Camera-type eye (tissue), 1 donor: ENCODE data around the gene UPK3B.

DNA sequence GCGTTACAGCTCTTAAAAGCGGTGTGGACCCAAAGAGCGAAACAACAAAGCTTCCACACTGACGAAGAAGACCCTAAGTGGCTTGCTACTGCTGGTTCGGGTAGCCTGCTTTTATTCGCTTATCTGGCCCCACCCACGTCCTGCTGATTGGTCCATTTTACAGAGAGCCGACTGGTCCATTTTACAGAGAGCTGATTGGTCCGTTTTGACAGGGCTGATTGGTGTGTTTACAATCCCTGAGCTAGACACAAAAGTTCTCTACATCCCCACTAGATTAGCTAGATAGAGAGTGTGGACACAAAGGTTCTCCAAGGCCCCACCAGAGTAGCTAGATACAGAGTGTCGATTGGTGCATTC, 6.4 kb downstream of the HSPB1 start:
- RAMPAGE, long total RNA = no peak

- RAMPAGE, long total RNA = no peak
These were observed 14.8 kb downstream of the ZP3 start for GRCh38 chr7:76439605-76439971.

DNA sequence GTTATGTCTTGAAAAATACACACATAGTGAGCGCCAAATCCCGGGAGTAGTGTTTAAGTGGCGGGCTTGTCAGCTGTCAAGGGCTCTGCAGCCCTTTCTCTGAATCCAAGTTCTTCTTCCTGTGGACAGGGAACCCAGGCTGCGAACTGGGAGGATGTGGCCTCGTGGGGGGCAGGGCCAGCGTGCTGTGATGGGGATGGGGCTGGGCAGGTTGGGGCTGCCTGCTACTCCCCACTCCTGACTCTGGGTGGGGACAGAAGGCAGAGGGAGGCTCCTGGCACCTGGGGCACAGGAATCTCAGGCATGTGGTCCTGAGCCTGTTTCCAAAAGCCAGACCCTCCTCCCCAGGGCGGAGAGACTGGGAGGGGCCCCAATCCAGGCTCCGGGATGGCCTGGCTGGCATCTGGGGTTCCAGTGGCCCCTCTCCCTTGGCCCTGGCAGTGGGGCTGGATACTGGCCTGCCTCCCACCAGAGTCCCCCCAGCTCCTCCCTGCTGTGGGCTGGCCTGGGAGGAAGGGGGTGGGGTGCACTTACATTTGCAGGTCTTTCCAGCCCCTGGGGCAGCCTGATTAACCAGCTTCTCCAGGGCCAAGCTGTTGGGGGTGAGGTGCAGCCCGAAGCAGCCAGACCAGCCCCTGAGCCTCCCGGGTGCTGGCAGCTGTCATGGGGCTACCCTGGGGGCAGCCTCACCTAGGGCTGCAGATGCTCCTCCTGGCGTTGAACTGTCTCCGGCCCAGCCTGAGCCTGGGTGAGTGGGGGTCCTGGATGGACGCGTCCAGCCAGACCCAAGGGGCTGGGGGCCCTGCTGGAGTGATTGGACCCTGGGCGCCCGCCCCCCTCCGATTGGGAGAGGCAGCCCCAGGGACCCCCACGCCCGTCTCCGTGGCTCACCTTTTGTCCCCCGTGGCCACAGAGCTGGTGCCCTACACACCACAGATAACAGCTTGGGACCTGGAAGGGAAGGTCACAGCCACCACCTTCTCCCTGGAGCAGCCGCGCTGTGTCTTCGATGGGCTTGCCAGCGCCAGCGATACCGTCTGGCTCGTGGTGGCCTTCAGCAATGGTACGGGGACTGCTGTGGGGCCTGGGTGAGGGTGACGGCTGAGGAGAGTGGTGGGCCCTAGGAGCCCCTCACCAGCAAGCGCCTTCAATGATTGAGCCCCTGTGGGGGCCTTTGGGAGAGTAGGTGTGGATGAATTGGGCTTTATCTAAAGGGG, at the start of gene UPK3B:
UPK3B (plus strand) TSS at position 563 of the 1,217 bp plus-strand sequence.
- RAMPAGE, long total RNA = no peak

DNA sequence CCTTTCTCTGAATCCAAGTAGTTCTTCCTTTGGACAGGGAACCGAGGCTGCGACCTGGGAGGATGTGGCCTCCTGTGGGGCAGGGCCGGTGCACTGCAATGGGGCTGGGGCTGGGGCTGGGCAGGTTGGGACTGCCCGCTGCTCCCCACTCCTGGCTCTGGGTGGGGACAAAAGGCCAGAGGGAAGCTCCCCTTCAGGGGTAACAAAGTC, 853 bp downstream of the UPK3B start:
- RAMPAGE, long total RNA = no peak

DNA sequence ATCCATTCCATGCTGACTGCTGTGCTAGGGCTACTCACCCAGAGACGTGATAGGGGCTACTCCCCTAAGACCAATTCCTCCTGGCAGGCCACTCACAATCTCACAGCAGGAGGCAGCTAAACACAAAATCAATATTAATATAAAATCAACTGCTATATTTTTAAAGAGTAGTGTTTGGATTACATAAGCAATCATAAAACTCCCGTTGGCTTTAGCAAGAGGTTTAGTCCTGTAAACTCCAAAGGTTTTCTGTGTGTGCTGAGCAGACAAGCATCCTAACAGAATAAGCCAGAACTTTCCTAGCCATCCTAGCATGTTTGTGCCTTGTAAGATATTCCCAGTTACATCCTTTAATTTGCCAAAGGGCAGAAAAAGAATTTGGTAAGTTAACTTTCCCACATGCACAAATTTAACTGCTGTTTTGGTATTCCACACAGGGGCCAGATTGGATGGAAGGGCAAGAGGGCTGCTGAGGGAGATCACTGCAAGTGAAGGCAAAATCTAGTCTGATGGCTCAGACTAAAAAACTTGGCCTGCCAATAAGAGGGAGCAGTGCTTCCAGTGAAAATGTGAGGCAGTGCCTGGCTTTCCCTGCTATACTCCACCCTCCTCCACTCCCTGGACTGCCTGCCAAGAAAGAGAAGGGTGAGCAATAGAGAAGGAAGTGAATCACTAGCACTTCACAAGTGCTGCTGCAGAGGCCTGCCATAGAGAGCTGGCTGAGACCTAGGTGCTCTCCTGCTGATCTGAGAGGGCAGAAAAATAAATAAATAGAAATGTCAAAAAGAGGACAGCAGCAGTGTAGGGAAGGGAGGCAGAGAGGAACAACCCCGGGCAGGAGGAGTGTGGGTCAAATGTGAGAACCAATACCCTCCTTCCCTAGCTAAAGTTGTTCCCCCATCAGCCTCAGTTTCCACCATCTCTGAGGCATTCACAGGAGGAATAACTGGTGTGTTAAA, 40.0 kb upstream of the SPDYE16 start:
- RAMPAGE, long total RNA = no peak

DNA sequence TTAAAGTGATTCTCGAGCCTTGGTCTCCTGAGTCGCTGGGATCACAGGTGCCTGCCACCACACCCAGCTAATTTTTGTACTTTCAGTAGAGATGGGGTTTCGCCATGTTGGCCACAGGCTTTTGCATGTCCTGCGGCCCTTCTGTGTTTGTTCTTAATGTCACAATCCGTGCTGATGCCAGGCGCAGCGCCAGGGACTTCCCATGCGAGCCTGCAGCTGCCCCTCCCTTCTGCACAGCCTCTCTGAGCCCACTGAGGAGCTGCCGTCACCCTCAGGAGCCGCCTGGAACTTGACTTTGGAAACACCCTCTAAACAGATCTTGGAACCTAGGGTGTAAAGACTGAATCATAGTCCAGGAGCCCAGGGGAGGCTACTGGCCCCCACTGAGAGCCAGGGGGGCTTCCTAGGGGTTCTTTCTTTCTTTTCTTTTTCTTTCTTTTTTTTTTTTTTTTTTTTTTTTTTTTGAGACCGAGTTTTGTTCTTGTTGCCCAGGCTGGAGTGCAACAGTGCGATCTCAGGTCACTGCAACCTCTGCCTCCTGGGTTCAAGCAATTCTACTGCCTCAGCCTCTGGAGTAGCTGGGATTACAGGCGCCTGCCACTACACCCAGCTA, 24.1 kb downstream of the SPDYE17 start:
- RAMPAGE, long total RNA = no peak

- RAMPAGE, long total RNA = no peak
These were observed 12.7 kb downstream of the CCDC146 start for GRCh38 chr7:77135021-77135637.

DNA sequence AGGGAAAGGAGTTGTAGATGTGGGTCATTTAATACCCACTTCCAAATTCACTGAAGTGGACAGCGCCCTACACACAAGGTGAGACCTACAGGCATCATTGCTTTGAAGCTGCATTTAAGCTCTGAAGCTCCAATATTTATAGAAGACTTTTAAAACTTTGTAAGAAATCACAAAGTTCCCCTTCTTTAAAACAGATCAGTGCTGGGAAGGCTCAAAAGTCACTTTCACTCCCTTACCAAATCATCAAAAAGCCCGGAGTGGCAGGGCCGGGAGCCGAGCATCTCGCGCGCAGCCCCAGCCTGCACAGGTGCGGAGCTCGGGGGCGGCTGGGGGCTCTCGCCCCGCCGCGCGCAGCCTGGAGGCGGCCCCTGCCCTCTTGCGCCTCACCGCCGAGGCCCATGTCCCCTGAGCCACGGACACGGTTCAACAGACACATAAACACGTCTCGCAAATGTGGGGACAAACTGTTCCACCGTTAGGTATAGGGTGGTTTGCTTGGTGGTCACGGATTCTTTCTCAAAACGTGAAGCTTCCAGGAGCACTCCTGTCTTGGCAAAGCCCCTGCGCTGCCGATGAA, 790 bp downstream of the GSAP start:
- RAMPAGE, long total RNA = no peak

- RAMPAGE, long total RNA = no peak
These were observed 4.9 kb downstream of the PTPN12 start for GRCh38 chr7:77541744-77542618.

GRCh38 chr7:77569578-77570278, 32.6 kb downstream of the PTPN12 start:
- RAMPAGE, long total RNA = no peak

DNA sequence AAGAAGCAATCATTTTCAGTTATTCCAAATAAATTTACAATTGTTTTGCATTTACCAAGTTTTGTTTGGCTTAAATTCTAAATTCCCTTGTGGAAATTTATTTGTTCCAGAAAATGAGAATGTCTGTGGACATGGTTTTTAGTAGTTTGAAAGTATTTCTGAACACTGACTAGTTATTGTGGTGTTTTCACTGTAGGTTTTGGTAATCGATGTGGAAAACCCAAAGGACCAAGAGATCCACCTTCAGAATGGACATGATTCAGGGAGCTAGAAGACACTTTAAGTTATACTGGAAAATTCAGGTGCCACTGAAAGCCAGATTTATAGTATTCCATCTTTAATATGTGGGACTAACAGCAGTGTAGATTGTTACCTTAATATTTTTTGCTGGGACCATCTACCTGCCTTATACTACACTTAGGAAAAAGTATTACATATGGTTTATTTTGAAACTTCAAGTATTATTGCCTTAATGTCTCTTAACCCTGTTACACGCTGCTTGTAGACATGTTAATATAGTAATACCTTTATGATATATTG, 57.2 kb upstream of the RSBN1L start:
- RAMPAGE, long total RNA = no peak

DNA sequence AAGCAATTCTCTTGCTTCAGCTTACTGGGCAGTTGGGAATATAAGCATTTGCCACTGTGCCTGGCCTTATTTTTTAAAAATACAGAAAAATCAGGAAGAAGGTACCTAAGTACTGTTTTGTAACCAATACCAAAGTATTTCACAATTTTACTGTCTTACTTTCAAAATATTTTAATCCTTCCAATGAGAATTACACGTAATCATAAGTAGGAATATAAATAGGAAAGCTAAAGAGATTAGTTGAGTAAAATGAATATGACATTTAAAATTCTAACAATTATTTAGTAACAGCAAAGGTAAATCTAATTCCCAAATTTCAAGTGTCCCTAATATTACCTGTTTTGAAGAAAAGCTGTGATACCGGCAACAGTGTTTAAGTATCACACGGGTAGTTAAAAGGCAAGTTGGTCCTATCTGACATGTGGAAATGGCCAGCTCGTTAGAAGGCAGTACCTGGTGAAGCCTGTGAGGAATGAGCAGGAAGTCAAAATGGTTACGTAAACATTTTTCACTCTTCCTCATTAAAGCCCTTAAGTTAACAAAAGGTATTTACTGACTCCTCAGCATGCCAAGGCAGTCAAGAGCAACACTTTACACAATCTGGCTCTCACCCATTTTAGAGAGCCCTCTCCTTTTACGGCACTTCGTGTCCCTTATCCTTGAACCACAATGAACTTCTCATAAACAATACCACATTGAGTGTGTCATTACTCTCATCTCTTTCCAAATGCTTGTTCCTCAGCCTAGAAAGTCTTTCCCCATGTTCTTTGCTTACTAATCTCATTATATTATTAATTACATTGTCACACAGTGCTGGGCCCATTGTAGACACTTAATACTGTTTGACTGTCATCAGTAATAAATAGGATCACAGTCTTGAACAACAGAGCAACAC, 11.1 kb upstream of the RSBN1L start:
- RAMPAGE, long total RNA = no peak

DNA sequence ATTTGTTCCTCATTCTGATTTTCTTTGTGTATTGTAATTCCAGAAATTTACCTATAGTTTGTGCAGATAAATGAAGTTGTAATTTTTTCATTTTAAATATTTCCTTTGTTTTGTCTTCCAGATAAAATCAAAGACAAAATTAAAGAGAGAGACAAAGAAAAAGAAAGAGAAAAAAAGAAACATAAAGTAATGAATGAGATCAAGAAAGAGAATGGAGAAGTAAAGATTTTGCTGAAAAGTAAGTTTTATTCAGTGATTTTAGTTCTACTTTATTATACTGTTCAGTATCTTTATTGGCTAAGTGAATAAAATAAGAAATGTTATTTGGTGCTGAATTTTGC, 40.0 kb downstream of the RSBN1L start:
- RAMPAGE, long total RNA = no peak

DNA sequence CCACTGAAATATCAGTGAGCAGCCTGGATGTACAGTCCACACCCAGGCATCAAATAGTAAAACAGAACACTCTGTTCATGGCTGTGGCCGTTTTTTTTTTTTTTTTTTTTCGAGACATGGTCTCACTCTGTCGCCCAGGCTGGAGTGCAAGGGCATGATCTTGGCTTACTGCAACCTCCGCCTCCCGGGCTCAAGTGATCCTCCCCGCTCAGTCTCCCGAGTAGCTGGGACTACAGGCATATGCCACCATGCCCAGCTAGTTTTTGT, 400.0 kb upstream of the TMEM60 start:
- RAMPAGE, long total RNA = no peak

DNA sequence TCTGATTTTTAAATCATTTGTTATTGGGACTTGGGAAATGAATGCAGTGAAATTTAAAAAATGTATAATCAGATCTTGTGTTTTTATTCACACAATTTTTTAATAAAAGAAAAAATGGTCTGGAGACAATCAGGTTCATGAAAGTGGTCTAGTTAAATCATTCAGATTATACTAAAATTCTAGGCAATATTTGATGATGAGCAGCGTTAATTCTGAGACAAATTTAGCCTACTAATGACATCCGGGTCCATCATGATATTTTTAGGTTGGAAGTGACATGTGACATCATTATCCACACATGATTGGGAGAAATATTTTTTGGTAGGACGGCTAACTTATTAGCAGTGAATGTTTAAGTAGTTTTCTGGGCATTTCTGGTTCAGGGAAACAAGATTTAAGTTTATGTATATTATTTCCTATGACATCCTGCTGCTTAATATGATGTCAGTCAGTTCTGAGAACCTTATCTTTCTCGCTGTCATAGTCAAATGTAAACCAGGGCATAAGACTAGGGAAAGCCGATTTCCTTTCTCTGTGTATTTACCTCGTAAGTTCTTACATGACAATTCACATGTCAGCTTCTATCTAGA, 602.3 kb upstream of the TMEM60 start:
- RAMPAGE, long total RNA = no peak

GRCh38 chr7:79452536-79453361, 718 bp downstream of the MAGI2 start:
- RAMPAGE, long total RNA = no peak

GRCh38 chr7:80041403-80041602, 93.3 kb upstream of the GNAI1 start:
- RAMPAGE, long total RNA = no peak

- RAMPAGE, long total RNA = no peak
These were observed 2.4 kb downstream of the CD36 start for GRCh38 chr7:80640743-80641305.

- RAMPAGE, long total RNA = no peak
These were observed 7.8 kb downstream of the CD36 start for GRCh38 chr7:80645872-80647026.

GRCh38 chr7:80840260-80840630, 78.6 kb downstream of the SEMA3C start:
- RAMPAGE, long total RNA = no peak